Temporal lobe (tissue), 2 donors: ENCODE data around the genes BORCS8 and CILP2.

DNA sequence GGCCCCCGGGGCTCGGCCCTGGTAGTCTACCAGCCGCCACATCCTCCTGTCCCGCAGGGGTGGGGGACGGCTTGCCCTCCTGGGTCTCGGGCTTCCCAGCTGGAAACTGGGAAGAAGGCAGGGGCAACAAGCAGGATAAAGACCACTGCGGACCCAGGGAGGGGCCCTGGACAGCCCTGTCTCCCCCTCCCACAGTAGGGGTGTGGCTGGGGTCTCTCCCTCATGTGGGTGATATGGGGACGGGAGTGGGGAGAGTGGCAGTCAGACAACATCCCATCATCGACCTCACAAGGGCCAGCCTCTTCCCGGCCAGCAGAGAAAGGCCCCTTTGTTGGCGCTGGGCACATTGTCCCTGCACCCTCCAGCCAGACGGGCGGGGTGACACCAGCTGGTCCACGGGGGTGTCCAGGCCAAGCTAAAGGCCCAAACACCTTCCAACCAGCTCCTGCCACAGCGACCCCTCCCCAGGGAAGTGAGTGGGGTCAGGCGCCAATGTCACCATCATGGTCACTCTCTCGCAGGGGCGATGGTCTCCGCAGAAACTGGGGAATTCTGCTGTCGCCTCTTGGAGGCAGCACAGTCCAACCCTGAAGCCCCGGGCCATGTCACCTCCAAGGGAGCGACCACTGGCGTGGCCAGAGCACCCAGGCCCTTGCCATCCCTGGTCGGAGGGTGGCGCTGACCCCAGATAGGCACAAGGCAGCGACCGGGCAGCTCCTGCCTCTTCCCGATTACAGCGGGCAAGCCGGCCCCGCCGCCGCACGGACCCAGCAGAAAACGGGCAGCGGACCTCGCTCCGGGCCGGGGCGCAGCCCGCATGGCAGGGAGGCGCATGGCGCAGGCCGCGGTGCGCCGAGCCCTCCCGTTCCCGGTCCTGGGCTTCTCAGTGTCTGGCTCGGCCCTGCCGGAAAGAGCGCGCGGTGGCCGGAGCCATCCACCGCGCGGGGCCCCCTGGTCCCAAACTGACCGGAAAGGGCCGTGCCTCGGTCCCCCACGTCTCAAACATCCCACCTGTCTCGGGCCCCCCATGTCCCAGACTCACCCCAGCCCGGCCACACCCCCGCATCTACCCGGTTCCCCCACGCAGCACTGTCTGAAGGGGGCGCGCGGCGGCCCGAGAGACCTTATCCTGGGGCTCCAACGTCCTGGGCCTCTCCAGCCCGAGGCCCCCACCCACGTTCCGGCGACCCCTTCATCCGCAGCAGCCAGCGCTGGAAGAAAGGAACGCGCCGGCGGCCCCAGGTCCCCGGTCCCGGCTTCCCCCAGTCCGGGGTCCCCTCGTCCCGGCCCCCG is 992 bp downstream of the CERS1 start:
- RAMPAGE, long total RNA: no peak

DNA sequence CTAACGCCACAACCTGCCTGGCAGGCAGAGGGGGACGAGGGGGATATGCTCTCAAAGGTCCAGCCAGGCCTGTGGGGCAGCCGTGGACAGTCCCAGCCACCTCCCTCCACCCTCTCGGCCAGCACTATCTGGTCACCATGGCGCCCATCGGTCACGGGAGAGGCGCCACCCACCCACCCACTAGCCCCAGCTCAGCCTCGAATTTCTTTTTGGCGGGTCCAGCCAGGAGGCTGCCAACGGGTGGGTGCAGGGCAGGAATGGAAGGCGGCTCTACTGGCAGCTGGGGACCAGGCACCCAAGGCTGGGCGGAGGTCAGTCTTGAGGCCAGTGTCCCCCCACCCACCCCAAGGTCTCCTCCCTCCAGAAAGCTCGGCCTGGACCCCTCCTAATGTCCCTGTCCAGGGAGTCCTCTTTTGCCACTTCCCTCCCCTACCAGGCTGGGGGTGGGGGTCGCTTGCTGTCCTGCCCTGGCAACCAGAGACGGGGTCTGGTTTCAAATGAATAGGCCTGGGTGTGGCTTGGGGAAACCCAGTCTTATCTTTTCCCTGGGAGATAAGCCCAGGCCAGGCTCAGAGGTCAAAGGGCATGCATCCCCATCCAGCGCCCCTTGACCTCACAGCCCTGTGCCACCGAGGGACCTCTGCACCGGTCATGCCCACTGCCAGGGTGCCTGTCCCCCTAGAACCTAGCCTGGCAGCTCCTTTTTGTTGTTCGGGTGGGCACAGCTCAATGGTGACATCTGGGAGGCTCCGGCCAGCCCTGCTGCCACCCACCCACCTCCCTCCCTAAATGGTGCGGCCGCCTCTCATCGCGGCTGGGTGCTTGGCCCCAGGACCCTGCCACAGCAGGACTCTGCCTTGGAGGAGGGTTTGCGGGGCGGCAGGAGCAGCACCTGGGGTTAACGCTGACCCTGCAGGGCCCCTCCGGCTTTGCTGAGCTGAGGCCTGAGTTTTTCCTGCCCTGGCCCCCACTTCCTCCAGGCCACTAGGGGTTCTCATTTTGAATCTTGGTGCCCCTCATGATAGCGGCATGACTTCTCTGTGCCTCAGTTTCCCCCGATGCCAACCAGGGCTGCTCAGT is 2.6 kb upstream of the CERS1 start:
- RAMPAGE, long total RNA: no peak

DNA sequence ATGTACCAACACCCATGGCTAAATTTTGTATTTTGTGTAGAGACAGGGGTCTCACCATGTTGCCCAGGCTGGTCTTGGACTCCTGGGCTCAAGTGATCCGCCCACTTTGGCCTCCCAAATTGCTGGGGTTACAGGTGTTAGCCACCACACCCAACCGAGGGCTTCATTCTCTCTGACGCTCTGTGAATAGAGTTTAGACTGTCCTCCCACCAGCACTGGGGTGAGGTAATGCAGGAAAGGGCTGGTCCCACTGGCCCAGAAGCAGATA is 31.8 kb upstream of the HOMER3 start:
- RAMPAGE, long total RNA: no peak

DNA sequence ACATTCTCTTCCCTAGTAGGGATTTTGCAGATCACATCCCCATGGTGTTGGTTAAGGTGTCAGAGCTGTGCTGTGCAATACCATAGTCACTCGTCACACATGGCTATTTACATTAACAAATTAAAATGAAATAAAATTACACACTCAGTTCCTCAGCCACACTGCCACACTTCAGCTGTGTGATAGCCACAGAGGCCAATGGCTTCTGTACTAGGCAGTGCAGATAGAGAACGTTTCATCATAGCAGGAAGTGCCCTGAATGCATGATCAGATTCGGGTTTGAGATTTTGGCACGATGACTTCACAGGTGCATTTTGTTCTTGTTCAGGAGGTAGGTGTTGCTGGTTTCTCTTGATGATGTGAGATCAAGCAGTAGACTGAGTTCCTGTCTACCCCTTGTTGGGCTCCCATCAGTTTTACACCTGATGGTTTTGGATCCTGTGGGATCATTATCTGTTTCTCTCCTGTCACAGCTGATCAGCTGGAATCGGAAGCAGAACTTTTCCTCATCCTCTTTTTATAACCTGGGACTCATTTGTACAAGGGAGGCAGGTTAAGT is 6.5 kb downstream of the ARMC6 start:
- RAMPAGE, long total RNA: no peak

- RAMPAGE, long total RNA: no peak
Measured at GRCh38 chr19:19083456-19083814, 19.6 kb downstream of the SLC25A42 start.

DNA sequence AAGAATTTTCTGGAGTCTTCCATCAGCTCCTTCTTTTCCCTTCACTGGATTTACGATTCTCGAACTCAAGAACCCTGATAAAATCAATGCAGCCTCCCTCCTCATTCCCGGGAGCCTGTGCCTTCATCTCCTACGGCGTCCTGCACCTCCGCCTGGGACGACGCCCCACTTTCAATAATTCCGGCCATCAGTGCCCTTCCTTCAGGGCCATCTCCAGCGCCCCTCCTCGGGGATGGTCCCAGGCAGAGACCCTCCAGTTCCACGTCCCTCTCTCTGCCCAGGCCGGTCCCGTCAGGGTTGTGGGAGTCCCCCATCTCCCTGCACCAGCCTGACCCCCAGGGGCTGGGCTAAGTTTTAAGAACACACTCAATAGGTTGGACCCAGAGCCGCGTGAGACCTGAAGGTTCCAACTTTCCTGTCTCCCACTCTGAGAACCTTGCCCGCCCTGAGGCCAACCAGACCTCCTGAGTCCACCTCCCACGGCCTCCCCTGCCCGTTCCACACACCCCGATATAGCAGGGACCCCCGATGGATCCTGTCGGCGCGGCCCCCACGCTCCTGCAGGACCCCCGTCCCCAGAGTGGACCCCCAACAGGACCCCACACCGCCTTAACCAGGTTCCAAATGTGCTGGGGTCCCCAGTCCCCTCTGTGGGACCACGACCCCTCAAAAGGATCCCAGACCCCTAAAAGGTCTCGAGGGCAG is 649 bp downstream of the TMEM161A start:
- RAMPAGE, long total RNA: no peak

GRCh38 chr19:19191690-19192398 is at the start of gene BORCS8:
Gene BORCS8 (minus strand): TSS chr19:19192152.
- RAMPAGE, long total RNA: no peak

DNA sequence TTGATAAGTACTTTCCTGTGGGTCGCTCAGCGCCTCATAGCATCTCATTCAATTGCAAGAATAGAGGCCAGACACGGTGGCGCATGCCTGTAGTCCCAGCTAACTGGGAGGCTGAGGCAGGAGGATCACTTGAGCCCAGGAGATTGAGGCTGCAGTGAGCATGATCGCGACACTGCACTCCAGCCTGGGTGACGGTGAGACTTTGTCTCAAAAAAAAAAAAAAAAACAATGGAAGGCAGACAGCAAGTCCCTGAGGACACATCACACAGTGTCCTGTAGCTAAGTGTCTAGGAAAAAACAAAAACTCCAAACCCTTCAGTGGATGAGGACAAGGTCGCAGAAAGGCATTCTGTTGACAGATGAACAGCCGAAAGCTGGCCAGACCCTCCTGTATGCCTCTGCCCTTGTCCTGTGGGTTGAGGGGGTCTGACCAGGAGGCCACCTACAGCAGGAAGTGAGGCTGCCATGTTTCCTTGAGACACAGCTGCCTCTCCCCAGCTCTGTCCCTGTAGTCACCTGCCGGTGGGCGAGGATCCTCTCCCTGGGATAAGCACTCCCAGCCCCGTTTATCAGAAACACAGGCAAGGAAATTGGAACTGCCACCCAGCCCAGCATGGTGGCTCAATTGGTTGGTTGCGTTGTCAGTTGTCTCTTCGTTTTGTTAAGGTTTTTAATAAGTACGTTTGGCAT is 37.4 kb downstream of the MAU2 start:
- RAMPAGE, long total RNA: no peak

GRCh38 chr19:19371102-19371603 is 34.3 kb upstream of the GATAD2A start:
- RAMPAGE, long total RNA: no peak

- RAMPAGE, long total RNA: no peak
Measured at GRCh38 chr19:19375281-19375589, 30.2 kb upstream of the GATAD2A start.

DNA sequence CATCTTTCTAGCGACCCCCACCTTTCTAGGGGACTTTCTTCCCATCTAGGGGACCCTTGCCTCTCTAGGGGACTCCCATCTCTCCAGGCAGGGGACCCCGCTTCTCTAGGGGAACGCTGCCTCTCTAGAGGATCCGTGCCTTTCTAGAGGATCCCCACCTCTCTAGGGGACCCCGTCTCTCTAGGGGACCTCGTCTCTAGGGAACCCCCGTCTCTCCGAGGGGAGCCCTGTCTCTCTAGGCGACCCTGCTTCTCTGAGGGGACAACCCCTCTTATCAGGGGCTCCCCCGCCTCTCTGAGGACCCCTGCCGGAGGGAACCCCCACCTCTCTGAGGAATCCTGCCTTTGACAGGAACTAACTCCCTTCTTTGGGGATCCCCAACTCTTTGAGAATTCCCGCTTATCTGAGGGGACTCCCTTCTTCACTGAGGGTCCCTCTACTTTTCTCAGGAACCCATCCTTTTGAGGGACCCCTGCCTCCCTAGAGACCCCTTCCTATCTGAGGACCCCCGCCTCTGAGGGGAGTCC is 18.9 kb upstream of the GATAD2A start:
- RAMPAGE, long total RNA: no peak

GRCh38 chr19:19418526-19418874 is 13.0 kb downstream of the GATAD2A start:
- RAMPAGE, long total RNA: no peak

DNA sequence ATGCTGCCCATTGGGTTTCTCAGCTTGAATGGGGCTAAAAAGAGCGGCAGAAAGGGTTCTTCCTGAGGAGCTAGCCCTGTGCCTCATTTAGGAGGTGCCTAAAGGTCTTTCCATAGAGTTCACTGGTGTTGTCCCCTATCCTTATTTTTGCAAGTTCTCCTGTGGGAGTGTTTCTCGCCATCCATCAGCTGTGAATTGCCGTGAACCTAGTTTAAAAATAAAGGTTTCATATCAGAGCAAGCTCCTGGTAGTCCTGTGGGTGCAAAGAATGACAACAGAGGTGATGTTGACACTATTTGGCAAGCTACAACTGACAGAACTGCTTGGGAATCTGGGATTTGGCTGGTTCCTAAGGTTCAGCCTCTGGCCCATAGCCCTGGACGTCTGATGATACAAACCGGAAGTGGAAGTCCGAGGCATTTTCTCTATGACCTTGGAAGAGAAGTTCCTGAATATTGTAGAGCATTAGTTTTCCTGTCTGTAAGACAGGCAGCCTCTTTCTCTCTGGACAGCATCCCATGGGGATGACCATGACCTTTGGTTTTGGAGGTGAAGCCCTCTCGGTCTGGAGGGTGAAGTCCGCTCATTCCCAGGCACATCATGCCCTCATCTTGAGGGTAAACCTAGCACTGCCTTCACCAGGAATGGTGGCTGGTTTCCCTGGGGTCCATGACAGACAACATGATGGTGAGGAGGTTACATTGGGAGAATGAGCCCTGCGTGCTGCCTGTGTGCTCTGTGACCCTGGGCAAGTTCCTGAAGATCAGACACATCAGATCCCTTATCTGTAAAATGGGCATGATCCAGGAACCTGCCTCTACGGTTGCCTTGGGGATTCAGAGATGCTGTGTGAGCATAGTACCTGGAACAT is 29.1 kb downstream of the GATAD2A start:
- RAMPAGE, long total RNA: no peak

GRCh38 chr19:19464972-19465979 is 50.1 kb downstream of the TSSK6 start:
- RAMPAGE, long total RNA: no peak

DNA sequence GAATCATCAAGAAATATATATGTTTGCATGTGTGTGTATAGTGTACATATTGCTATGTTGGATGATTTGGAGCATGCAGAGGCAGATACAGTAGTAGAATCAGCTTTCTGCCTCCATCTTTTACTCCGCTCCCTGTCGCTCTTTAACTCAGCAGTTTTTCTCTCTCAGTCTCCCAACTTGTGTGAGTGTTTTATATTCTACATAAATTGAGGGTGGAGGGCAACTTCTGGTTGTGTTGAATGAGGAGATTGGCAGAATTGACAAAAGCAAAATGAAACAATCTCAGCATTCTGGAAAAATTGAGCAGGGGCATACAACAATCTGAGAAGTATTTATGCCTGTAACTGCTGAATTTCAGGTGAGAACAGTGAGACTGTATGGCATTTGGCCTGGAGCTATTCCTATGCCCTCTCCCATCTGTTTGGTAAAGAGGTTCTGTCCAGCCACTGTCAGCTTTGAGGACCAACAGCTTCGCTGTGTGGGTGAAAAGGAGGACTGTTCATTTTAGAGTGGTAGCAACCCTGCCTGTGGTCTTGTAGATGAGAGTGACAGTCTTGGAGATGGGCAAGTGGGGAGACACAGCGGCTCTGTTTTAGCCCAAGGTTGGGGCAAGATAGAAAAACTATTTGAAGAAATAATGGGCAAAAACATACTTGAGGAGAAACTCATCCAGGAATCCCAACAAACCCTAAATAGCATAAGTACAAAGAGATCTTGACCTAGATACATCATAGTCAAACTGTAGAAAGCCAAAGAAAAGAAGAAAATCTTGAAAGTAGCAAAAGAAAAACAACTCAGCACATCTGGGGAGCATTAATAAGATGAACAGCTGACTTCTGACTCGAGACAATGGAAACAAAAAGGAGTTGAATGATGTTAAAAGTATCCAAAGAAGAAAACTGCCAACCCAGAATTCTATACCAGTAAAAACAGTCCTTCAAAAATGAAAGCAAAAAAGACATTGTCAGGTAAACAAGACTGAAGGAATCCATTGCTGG is 47.3 kb downstream of the TSSK6 start:
- RAMPAGE, long total RNA: no peak

DNA sequence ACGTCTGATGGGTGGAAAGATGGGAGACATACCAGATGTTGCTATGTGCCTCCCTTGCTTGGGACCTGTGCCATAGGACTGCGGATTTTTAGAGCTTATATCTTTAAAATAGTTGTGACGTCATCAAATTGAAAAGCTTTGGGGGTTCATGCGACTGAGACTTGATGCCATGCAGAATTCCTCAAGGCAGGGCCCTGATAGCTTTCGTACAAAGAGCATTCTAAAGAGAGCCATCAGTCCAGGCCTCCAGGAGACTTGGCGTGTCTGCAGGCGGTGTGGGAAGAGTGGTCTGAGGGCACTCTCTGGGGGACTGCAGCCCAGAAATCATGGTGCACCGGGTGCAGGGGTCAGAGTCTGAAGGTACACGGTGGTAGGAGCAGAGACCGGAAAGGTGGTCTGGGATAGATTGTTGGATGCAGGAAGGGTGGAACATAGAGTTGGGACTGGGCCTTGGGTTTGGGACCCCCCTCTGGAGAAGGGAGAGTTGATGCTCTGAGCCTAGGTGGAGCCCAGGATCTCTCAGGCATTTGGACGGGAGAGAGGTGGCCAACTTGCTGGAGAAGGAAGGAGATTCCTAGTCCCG is 38.0 kb downstream of the TSSK6 start:
- RAMPAGE, long total RNA: no peak

DNA sequence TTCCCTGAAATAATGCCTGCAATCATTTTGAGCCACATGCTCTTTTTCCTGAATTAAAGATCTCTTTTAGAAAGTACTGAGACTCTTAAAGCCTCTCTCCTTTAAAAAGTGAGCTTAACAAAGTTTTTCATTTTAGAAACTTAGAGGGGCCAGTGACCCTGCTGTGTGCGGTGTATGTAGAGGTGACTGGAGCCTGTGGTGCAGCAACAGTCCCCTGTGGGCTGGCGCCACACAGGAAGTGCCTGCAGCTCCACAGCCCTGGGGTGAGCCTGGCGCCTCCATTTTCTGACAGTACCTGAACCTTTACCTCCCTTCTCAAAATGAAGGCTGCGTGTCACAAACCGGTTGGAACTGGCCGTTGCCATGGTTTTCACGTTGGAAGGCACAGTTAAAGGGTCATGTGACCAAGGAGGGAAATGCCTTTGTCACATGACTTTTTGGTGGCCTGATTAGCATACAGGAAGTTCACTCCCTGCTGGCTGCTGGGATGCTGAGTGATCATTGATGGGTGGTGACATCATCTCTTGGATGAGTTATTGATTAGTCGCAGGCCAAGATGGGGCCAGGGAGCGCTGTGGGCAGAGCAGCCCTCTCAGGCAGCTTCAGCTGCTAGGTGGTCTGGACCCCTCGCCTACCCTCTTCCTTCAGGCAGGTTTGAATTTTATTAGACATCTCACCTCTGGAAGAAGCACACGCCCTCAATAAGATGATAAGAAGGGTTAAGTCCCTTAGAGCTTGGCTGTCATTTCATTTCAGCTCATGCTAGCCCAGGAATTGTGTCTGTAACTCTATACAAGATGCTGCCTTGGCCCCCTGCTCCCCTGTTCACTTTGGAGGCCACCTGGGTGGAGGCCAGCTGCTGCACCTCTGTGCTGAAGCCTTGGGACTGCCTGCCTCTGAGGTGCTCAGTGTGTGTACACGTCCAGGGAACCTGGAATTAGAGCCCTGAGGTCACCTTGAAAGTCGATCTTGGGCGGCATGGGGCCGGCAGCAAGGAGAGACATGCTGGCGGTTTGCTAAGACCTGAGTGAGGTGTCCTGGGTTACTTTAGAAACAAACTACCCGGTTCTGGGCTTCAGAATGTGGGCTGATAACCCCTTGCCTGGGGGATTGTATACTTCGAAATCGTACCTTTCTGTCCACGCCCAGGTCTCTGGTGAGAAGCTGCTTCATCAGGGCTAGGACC is 25.9 kb downstream of the TSSK6 start:
- RAMPAGE, long total RNA: no peak

DNA sequence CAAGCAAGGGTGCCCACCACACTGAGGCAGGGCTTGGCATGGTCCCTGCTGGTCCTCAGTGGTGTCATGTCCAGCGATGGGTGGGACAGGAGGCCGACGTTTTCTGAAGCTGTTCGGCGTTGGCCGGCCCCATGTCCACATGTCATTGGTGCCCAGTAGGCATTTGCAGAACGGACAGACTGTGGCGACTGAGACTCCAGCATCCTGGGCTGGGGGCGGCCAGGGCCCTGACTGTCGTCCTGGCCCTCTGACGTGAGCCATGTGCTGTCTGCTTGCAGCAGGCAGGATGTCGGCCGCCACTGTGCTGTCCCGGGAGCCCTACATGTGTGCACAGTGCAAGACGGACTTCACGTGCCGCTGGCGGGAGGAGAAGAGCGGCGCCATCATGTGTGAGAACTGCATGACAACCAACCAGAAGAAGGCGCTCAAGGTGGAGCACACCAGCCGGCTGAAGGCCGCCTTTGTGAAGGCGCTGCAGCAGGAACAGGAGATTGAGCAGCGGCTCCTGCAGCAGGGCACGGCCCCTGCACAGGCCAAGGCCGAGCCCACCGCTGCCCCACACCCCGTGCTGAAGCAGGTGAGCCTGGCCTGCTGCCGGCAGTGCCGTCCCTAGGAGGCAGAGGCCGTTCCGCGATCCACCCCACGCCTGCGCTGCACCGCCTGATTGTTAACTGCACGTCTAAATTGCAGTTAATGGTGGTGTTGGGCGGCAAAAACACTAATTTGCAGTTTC is 14.3 kb downstream of the TSSK6 start:
- RAMPAGE, long total RNA: no peak

- RAMPAGE, long total RNA: no peak
Measured at GRCh38 chr19:19537623-19538544, at the start of gene CILP2. Gene CILP2 (plus strand): TSS chr19:19538265.

DNA sequence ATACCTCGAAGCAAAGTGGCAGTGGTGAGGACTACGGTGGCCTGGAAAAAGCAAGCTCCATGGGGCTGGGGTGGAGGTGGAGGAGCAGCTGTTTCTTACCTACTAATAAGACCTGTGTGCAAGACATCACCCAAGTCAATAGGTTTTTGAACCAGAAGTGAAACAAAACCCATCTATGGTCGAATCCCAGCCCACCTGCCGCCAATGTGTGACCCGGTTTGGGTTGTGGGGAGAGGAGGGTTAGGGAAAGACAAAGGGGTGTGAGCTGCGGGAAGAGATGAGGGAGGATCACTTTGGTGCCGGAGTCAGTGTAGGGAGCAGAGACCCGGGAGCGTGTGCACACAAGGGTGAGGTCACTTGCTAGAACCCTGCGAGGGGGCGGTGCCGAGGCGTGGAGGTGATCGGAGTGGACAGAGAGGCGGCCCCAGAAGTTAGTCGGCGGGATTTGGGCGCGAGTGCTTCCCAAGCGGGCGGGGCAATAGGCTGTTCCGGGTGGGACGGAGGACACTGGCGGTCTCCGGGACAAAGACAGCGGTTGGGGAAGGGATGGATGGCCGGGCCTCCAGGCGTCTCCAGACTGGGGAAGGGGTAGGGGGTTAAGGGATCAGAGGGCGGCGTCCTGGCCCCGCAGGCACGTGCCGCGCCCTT is 503 bp downstream of the LPAR2 start:
- RAMPAGE, long total RNA: no peak